ENCODE data around the gene IAPP.

DNA sequence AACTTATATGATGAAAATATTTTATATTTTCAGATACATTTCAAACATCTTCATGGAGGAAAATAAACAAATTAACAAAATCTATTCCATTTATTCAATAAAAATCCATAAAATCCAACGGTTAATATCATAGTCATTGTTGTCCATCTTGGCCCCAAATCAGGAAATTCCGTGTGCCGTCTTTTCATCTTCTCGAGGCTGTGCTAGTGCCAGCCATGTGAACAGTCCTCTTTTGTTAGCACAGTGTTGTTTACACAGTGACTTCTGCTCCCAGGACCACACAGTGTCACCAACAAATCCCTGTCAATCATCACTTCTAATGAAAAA, 1.8 kb upstream of the SLCO1A2 start:
- PRO-cap: no peak

GRCh38 chr12:21372726-21373020, at the start of gene IAPP:
TSS of gene IAPP (plus strand) at chr12:21372902.
- PRO-cap: no peak

DNA sequence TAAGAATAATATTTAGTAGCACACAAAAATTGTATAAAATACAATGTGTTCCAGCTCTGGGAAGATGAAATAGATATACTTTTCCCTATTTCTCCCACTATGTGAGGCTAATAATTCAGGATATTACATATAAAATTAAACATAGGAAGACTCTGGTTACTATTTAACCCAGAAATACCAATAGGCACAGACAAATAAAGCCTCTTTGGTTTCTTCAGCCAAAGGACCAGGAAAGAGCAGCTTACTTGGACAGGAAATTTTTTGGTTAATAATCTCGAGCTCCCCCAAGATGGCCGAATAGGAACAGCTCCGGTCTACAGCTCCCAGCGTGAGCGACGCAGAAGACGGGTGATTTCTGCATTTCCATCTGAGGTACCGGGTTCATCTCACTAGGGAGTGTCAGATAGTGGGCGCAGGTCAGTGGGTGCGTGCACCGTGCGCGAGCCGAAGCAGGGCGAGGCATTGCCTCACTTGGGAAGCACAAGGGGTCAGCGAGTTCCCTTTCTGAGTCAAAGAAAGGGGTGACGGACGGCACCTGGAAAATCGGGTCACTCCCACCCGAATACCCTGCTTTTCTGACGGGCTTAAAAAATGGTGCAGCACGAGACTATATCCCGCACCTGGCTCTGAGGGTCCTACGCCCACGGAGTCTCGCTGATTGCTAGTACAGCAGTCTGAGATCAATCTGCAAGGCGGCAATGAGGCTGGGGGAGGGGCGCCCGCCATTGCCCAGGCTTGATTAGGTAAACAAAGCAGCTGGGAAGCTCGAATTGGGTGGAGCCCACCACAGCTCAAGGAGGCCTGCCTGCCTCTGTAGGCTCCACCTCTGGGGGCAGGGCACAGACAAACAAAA, 18.3 kb upstream of the PYROXD1 start:
- PRO-cap: no peak

DNA sequence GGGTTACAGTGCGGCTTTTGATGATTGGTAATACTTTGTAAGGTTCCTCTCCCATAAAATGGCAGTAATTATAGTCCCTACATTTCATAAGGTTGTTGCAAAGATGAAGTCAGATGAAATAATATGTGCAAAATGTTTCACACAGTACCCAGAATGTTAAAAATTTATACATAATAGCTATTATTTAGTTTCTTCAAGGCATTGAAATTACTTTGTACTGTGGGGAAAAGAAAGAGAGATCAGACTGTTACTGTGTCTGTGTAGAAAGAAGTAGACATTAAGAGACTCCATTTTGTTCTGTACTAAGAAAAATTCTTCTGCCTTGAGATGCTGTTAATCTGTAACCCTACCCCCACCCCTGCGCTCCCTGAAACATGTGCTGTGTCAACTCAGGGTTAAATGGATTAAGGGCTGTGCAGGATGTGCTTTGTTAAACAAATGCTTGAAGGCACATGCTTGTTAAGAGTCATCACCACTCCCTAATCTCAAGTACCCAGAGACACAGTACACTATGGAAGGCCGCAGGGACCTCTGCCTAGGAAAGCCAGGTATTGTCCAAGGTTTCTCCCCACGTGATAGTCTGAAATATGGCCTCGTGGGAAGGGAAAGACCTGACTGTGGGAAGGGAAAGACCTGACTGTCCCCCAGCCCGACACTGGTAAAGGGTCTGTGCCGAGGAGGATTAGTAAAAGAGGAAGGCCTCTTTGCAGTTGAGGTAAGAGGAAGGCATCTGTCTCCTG, 12.7 kb downstream of the LDHB start:
- PRO-cap: no peak

DNA sequence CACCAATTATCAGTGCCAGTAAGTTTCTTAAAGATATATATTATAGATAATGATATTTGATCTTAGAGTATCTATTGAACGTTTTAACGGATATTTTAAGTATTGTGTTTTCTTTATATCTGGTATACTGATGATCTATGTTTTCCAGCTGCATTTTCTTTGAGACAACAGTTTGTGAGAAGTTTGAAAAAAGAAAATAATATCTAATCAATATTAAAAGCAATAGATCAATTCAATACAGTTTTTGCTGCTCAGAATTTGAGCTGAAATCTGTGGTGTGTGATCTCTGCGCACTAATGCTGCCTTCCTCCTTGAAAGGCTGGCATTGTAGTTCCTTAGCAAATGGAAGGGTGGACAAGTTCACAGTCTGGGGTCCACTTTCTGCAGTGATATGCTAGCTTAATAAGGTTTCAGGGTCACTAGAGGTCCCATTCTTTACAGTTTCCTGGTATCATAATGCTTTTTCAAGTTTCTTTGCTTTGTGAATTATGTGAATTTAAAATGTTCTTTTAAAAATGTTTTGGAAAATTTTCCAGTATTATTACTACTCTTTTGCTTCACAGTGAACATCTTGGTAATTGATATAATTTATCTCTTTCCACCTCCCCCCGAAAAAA, 2.6 kb downstream of the KCNJ8 start:
- PRO-cap: no peak

GRCh38 chr12:21893943-21894262, 47.3 kb downstream of the ABCC9 start:
- PRO-cap: no peak

DNA sequence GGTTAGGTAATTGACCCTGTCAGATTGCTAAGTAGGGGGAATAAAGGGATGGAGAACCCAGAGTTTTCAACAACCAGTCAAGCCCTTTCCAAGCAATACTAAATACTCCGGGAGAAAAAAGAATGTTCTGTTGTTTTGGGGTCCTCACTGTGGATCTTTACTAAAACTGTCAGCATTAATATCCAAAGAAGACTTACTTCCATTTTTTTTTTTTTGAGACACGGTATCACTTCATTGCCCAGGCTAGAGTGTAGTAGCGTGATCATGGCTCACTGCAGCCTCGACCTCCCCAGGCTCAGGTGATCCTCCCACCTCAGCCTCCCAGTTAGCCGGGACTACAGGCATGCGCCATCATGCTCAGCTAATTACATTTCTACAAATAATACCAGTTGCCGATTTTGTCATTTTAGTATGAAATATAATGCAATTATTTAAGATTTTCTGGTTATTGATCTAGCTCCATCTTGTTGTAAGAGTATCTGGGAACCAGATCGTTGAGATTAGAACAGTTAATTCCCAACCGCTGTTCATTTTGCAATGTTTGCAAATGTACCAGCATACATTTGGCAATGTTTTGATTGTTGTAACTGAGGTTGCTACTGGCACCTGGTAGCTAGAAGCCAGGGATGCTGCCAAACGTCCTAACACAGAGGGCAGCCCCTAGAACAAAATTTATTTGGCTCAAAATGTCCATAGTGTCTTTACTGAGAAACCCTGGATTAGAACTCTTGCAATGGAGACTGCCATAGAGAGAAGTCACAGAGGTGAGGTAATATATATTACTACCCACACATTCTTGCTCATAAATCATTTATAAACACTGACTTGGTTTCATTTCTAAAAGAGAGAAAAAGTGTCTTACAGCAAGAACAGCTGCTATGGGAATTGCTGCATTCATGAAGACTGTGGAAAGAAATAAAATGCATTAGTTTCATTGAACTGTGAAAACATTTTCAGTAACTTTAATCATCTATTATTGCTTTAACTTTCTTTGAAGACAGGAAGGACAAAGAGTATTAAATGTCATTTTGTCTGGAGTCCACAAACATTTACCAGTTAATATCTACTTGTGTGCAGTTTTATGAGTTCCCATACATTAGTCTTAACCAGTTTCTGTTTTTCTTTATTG, 46.4 kb downstream of the ABCC9 start:
- PRO-cap: no peak

- PRO-cap: no peak
Observed at GRCh38 chr12:21992654-21993359, 51.6 kb upstream of the ABCC9 start.

DNA sequence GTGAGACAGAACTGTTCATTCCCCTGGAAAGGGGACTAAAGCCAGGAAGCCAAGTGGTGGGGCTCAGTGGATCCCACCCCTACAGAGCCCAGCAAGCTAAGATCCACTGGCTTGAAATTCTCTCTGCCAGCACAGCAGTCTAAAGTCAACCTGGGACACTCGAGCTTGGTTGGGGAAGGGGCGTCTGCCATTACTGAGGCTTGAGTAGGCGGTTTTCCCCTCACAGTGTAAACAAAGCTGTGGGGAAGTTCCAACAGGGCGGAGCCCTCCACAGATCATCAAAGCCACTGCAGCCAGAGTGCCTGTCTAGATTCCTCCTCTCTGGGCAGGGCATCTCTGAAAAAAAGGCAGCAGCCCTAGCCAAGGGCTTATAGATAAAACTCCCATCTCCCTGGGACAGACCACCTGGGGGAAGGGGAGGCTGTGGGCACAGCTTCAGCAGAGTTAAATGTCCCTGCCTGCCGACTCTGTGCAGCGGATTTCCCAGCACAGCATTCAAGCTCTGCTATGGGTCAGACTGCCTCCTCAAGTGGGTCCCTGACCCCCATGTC, 100.7 kb downstream of the CMAS start:
- PRO-cap: no peak

DNA sequence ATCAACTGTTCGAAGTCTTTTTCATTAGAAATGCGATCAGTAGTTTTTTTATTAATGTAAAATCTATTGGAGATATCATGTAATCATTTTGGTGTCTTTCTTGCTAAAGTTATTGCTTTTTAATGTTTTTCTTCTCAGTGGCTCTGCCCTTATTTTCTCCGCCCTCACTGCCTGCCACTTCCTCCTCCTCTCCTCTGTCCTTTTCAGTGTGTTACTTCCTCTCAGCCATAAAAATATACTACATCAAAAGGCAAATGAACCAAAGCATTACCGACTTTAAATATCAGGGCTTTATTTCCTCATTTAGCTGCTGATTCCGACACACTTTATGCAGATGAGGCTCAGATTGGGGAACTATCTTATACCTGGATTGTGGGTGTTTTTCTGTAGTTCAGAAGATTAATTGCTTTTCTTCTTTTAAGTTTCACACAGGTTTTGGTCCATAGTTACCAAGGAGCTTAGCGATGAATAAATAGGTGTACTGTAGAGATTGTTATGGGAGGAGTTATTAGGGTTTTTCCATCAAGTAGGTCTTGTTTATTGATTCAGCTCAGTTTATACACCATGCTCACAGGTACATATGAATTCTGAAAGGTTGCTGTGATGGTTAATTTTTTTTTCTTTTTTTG, 118.2 kb downstream of the CMAS start:
- PRO-cap: no peak

DNA sequence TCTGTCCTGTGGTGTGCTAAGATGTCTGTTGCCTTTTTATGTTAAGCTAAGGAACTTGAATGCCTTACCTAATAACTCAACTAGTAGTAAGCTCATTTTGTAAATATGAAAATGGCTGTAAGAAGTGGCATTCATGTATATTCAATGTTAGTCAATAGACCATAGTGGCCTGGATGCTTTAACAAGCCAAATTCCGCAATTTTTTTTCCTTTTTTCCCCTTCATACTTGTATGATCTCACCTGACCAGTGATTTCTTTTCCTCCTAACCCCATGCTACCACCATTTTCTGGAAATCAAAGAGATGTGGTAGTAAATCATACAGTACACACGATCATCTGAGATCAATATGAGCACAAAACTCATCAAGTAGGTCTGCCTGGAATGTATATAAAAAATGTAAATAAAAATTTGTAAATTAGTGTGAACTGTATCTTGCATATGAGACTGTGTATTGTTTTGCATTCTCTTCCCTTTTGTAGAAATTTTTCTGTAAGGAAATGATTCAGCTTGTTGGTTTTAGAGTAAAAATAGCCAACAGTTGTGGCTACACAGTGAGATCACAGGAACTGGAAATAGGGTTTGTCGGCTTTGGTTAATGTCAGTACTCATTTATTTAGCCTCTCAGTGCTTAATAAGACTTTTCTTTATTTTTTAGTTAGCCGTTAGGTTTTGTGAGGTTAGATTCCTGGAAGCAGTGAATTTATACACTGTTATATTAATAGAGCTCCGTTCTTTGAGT, 62.5 kb downstream of the ETNK1 start:
- PRO-cap: no peak

DNA sequence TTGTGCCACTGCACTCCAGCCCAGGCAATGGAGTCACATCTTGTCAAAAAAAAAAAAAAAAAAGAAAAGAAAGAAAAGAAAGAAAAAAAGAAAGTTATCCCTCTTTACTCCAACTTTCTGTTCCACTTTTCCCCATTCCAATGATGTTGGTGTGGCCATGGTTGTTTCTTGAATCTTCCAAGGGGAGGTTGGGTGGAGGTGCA, 226.9 kb downstream of the BCAT1 start:
- PRO-cap: no peak

DNA sequence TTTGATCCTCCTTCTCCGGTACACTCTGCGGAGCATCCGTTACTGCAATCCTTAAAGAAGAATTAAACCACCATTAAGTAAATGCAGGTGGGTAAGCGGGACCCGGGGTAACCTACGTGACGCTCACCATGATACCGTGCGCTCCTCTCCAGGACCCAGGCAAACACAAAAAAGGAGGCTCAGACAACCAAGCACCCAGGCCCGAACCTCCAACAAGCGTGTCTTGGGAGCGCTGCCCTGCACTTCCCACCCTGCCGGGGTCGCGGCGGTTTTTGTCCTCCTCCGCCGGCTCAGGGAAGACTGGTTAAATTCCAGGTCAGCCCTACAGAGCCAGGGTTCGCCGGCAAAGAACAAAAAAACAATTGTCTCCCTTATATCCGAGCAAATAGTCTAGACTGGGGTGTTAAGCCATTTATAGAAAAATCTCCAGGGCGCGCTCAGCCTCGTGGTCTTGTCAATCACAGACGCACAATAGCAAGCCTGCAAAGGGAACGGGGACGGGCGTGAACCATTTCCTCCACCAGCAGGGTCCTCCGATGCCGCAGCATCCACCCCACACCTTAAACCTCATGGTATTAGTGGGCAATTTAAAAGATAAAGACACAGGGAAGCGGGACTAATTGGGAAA, 47.0 kb downstream of the BCAT1 start:
- PRO-cap: no peak

DNA sequence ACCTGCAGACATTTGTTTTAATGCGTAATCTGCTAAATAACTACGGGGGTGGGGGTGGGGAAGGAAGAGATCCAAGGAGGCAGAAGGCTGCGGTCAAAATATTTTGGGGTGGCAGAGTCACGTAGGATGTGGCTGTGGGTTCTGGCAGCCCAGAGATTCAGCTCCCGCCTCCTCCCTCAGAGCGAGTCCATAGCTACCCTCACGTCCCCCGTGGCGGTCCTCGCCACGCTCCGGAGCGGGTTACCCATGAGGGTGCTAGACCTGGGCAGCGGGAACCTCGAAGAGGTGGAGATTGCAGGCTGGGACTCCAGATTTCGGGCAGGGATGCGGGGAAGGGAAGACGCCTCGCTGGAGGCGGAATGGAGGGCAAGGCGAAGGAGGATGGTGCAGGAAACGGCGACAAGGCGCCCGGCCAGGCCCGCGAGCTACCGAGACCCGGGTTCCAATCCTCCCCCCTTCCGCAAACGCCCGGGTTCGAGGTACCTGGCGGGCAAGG, 46.4 kb downstream of the BCAT1 start:
- PRO-cap: no peak

DNA sequence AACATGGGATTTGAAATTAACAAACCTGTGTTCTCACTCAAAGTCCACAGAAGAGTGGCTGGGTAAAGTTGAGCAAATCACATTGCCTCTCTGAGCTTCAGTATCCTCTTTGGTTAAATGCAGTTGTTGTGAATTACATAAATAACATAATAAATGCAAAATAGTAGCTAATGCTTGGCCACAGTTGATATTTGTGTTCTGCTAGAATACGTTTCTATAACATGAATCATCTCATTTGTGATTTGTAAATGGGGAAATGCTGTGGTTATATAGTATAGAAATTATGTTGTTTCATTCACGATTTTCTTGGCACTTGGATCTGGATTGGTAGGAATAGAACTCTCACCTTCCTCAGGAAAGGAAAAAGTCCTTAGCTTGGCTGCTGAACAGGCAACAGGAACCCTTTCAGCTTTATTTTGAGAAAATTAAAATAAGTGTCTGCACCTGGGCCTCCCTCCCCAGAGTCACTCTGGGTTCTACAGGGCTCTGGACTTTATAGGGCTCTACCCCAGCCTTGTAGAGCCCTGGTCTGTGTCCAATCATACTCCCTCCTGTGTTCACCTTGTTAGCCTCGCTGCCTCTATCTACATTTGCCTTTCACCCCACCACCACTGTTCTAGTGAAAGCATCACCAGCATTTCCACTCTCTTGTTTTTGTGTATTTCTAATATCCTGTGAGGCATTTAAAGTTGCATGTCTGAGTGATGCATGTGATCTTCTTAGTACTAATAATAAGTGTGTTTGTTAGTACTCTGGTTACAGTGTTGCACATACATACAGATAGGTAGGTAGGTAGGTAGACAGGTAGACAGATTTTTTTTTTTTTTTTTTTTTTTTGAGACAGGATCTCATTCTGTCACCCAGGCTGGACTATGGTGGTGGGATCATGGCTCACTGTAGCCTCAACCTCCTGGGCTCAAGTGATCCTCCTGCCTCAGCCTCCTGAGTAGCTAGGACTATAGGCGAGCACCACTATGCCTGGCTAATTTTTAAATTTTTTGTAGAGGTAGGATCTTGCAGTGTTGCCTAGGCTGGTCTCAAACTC, 4.3 kb downstream of the IRAG2 start:
- PRO-cap: no peak

GRCh38 chr12:25213644-25214065, 18.6 kb downstream of the ETFRF1 start:
- PRO-cap: no peak

GRCh38 chr12:25975191-25975969, 16.9 kb downstream of the RASSF8 start:
- PRO-cap: no peak

DNA sequence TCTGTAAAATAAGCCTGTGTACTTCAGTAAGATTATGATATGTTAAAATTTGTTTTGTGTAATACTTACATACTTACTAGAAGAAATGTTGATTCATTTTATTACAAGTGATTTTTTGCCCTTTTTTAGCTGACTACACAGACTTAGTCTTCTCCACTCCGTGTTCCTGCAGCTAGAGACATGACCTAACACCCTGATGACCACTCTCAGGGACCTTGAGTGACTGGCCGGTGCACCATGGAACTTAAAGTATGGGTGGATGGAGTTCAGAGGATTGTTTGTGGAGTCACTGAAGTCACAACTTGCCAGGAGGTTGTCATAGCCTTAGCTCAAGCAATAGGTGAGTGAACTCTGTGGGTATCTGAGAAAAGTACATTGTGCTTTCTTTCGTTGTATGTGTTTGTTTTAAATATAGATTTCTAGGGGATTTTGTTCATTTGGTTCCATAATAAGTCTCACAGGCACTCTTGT, 69.7 kb downstream of the BHLHE41 start:
- PRO-cap: no peak

- PRO-cap: no peak
Observed at GRCh38 chr12:26117167-26117852, 7.5 kb downstream of the BHLHE41 start.

GRCh38 chr12:26156049-26156625, 31.3 kb upstream of the BHLHE41 start:
- PRO-cap: no peak